Tongue (tissue), 2 donors: ENCODE measurements around a stretch of chr16.

GRCh38 chr16:8641403-8642593, 20.3 kb downstream of the METTL22 start:
- RAMPAGE, long total RNA, result no peak

DNA sequence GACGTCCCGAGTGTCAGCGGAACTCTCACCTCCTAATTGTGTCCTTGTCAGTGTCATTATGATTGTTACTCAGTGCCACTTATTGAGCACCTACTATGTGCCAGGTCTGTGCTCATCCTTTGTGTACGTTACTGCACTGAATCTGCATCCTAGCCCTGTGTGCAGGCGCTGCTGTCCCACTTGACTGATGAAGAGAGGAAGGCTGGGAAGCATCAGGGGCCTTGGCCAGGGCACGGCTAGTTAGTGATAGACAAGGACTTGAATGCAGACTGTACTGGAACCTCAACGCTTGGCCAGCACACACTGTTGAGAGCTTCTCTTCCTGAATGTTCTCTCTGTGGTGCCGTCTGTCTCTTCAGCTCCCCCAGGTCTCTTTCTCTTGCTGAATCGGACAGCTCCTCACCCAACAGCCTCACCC, 21.1 kb downstream of the METTL22 start:
- RAMPAGE, long total RNA, result no peak

DNA sequence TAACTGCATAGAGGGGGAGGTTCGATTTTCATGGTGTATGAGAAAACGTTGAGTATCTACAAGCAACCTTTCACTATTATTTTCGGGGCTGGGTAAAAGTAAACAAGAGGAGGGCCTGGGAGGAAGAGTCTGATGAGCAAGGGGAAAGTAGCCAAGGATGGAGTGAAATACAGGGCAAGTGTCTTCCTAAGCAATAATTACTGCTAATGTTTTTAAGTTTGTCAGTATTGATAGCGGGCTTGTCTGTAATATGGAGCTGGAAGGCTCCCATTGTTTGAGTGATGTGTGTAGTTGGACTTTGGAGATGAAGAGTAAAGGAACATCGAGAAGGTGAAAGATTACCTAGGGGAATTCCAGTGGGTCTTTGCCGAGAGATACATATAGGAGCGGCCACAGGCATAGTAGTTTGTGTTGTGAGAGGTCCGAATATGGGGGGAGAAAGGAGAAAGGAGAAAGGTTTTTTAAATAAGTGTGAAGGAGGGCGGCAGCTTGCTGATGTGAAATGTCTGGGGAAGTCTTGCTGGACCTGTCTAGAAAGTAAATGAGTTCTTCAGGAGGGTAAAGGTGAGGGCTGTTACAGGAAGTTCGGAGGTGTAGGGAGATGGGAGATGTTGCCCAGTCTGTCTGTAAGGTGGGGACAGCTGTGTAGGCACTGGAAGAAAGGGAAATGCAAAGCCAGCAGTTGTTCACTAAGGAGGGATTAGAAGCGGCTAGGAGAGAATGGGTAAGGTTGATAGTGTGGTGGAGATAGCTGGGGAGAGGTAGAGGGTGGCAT, 29.2 kb downstream of the CARHSP1 start:
- RAMPAGE, long total RNA, result no peak

DNA sequence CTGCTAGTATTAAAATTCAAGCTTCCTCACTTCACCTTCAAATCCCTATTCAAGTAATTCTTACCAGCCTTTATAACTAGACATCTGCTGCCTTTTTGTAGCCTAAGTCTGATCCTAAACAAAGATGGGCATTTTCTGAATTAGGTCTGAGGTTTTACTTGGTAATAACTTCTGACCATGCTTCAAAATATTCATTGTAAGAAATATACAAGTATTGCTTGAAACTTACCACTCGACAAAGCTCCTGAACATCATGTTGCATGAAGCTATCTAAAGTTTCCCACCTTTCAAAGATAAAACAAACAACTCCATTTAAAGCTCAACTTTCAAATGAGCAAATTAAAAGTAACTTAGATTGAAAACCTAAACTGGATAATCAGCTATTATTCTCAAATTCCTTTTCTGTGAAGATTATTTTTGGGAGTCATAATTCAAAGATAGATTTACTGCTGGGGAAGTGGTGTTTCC, 34.2 kb downstream of the LITAFD start:
- RAMPAGE, long total RNA, result no peak

DNA sequence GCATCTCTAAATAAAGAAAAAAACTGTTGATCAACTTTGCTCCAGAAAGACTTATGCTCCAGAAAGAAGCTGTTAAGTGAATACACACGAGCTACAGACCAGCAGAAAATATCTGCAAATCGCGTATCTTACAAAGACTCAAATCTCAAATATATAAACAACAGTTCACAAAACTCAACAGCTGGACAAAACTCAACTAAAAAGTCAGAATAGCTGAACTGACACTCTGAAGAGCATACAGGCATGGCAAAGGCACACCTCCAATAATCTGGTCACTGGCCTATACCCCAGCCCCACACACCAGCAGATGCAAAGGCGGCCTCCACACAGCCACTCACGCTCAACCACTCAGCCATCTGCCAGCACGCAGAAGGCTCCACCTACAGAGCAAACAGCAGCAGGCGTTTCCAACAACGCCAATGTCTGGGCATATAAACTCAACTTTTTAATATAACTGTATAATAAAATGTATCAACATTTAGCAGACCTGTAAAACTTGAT, 17.2 kb downstream of the USP7 start:
- RAMPAGE, long total RNA, result no peak

- RAMPAGE, long total RNA, result no peak
Measured at GRCh38 chr16:9797160-9797711, 385.0 kb downstream of the GRIN2A start.

- RAMPAGE, long total RNA, result no peak
Measured at GRCh38 chr16:10180539-10181136, 1.6 kb downstream of the GRIN2A start.

- RAMPAGE, long total RNA, result no peak
Measured at GRCh38 chr16:10386694-10387692, 1.1 kb downstream of the ATF7IP2 start.

DNA sequence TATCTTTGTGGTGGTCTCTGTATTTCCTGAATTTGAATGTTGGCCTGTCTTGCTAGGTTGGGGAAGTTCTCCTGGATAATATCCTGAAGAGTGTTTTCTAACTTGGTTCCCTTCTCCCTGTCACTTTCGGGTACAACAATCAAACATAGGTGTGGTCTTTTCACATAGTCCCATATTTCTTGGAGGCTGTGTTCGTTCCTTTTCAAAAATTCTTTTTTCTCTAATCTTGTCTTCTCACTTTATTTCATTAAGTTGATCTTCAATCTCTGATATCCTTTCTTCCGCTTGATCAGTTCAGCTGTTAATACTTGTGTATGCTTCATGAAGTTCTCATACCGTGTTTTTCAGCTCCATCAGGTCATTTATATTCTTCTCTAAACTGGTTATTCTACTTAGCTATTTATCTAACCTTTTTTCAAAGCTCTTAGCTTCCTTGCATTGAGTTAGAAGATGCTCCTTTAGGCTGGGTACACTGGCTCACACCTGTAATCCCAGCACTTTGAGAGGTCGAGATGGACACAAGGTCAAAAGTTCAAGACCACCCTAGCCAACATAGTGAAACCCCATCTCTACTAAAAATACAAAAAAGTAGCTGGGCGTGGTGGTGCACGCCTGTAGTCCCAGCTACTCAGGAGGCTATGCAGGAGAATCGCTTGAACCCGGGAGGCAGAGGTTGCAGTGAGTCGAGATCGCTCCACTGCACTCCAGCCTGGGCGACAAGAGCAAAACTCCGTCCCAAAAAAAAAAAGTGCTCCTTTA, 65.6 kb downstream of the ATF7IP2 start:
- RAMPAGE, long total RNA, result no peak

- RAMPAGE, long total RNA, result no peak
Measured at GRCh38 chr16:10744447-10744870, 817 bp downstream of the NUBP1 start.

DNA sequence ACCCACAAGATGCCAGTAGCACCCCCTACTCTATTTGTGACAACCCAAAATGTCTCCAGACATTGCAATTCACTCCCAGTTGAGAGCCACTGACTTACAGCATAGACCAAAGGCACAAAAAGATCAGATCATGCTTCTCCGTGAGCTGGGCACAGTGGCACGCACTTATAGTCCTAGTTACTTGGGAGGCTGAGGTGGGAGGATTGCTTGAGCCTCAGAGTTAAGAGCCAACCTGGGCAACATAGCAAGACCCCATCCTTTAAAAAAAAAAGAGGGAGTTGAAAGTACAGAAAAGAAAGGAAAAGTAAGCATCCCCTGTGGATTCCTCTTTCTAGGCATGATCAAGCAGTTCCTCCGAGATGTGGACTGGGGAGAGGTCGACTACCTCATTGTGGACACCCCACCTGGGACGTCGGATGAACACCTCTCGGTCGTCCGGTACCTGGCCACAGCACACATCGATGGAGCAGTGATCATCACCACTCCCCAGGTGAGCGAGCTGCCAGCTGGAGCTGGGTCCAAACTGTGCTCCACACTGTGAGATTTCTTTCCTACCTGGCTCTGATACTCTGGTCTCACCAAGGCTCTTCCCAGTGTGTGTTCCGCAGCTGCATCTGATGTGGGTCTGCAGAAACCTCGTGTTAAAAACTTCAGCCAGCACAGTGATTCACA, 14.0 kb downstream of the NUBP1 start:
- RAMPAGE, long total RNA, result no peak

DNA sequence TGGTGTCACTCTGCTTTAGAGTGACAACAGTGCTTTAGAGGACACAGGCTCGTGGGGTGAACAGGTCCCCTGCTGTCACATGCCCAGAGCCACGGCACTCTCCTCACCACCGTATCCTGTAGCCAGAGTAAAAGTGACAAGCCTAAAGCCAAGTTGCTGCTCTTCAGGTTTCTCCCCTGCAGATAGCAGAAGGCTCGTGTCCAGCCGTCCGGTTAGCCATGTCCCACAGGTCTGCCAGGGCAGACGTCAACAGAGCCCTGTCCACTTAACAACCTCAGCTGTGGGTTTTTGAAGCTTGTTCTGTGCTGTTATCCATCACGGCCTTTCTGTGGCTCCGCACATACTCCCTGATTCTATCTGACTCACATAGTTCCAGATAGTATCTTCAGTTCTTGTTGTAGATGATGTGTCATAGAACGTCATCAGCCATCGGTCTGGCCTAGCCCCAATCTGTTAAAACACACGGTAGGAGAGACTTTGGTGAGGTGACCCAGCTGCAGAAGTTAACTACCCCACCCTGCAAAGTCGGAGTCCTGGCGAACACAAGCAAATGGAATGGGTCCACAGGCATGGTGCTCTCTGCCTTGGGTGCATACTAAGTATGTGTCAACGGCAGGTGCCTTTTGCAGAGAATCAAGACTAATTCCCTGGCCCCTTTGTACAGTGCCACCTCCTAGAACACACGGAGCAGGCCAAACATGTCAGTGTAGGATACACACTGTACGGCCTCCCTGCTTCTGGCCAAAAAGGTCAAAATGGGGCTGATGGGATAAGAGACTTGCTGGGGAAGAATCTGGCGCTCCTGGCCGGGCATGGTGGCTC, 100.5 kb downstream of the SOCS1 start:
- RAMPAGE, long total RNA, result no peak

DNA sequence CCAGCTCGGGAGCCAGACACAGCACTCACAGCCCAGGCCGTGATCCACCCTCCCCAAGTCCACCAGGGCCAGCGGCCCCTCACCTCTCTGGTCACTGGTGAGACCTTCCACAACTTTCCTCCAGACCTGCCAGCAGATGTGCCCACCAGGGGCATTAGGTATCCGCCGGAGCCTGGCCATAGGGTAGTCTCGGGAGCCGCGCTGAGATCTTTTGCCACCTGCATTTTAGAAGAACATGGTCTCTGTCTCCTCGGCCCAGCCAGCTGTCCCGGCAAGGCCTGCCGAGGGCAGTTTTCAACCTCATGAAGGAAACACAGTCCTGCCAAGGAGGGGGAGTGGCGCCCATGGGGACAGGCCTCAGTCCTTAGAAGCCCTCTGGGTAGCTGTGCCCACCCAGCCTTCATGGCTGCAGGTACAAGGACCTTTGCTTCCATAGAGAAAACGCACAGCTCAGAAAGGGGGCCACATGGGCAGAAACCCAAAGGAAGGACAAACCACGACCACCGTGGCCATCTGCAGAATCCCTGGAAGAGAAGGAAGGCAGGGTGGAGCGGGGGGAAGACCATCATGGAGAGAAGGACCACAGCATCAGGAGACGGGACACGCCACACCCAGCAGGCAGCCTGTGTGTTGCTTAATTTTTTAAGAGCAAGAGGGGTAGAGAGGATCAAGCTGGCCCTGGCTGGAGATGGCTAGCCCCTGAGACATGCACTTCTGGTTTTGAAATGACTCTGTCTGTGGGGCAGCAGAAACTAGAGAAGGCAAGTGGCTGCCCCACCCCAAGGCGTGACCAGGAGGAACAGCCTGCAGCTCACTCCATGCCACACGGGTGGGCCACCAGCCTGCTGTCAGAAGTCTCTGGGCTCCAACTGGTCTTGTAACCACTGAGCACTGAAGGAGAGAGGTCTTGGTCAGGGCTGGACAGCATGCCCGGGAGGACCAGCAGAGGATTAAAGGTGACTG, 75.8 kb downstream of the SOCS1 start:
- RAMPAGE, long total RNA, result no peak

GRCh38 chr16:11255196-11255601, 805 bp downstream of the SOCS1 start:
- RAMPAGE, long total RNA, result no peak

- RAMPAGE, long total RNA, result no peak
Measured at GRCh38 chr16:11309737-11310436, 28.8 kb upstream of the PRM1 start.

- RAMPAGE, long total RNA, result no peak
Measured at GRCh38 chr16:11554102-11554482, 27.0 kb upstream of the ENSG00000188897 start.

GRCh38 chr16:11585272-11586453, 1.1 kb downstream of the LITAF start:
- RAMPAGE, long total RNA, result no peak

DNA sequence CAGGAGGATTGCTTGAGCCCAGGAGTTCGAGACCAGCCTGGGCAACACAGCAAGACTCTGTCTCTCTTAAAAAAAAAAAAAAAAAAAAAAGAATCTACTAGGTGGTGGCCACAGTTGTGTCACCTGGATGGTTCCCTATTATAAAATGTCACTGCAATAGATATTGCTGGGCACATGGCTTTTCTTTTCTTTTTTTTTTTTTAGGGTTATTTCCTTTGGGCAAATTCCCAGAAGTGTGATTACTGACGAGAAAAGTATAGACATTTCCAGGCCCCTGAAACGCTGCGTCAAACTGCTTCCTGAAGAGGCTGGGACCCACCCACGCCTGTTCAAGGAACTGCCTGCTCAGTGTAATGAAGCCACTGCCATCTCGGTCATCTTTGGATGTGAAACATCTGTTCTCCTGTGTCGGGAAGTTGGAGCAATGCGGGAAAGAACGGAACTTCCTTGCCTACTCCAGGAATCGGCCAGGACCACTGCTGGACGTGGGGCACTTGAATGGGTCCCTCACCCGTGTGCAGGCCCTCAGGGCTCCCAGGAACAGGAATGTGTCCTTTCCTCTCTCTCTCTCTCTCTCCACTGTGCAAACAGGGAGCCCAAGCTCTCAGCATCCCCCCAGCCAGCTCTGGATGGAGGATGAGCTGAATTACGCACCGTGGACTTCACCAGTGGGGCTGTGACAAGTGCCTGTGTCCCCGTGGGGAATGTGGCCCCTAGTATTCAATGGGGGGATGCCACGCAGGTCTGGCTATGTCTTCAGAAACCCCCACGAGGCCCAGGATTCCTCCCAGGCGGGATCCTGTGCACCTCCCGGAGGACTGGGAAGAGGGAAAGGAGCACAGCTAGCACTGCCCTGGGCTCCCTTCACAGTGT, 18.1 kb upstream of the LITAF start:
- RAMPAGE, long total RNA, result no peak

GRCh38 chr16:11629021-11629942, 39.0 kb upstream of the SNN start:
- RAMPAGE, long total RNA, result no peak

GRCh38 chr16:11677103-11677463, 8.8 kb downstream of the SNN start:
- RAMPAGE, long total RNA, result no peak